ENCODE measurements around a stretch of chr5.

DNA sequence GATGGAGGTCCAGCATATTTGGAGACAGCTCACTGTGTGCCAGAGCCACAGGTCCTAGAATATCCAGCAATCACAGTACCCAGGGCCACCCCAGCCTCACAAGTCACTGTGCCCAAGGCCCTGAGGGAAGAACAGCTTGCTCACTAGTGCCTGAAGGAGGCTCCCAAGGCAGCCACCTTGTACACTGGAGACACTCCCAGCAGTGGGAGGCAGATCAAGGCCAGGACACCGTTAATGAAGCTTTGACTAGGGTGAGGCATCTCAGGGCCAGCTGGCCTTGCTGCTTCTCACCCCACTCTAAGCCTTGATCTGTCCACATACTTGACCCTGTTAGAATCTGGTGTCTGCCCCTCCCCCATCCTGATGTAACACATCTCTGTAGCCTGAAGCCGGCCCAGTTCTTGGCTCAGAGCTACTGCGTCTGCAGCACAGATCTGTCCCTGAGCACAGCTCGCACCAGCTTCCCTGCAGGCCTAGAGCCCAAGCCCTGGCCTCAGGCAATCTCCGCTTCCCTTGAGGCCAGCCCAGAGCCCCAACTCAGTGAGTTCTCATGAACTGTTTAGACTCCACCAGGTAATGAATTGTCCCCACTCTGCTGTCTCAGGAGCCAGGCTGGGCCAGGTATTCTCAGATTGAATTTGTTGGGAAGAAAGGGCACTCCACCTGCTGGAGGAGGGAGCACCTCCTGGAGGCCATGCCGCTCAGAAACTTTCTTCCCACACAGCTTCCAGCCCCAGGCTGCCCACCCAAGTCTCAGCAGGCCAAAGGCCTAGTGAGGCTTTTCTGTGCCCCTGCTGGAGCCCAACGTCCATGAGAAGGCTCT lies 13.5 kb upstream of the JADE2 start:
- PRO-cap: no peak
- RAMPAGE, long total RNA: no peak

DNA sequence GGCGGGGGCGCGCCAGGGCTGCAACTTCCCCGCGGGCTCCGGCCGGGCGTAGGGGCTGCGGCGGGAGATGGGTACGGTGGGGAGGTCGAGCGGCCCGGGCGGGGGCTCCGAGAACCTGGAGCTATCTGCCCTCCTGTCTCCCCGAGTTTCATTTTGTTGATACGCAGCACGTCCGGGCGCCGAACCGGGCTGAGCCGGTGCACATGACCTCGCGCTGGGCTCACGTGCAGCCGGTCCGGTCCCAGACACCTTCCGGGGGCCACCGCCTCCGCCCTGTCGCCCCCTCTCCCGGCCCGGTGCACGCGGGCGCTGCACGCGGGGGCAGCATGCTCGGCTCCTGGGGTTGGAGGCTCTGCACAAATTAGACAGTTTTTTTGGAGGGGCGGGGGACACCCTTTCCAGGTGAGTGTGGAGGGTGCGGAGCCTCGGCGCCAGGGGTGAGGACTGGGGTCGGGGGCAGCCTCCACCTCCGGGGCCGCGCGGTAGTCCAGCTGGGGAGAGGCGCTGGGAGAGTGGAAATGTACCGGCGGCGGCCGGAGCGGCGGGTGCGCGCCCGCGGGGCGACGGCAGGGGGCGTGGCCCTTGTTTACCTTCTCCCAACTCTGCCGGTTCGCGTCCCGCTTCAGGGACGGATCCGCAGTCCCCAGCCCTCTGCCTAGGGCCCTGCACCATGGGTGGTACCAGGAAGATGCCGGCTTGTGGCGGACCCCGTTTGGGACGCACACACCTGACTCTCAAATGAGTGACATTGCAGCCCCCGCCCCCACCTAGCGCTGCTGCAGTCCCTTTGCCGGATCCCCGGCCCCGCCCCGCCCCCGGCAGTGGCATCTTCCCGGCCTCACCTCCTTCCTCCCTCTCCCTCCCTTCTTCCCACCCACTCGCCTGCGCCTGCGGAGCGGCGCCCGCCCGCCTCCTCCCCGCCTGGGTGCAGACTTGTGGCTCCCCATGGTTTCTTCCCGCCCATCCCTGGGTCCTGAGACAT lies 1.2 kb downstream of the JADE2 start:
- PRO-cap: bidirectional peak, plus-strand start at position 49 of the sequence, minus-strand start outside the sequence; bidirectional peak, plus-strand start at position 272 of the sequence, minus-strand start at position 155 of the sequence; bidirectional peak, plus-strand start at position 853 of the sequence, minus-strand start at position 493 of the sequence
- RAMPAGE, long total RNA: no peak

GRCh38 chr5:134578214-134578710 lies 52.8 kb downstream of the JADE2 start:
- PRO-cap: no peak
- RAMPAGE, long total RNA: no peak

DNA sequence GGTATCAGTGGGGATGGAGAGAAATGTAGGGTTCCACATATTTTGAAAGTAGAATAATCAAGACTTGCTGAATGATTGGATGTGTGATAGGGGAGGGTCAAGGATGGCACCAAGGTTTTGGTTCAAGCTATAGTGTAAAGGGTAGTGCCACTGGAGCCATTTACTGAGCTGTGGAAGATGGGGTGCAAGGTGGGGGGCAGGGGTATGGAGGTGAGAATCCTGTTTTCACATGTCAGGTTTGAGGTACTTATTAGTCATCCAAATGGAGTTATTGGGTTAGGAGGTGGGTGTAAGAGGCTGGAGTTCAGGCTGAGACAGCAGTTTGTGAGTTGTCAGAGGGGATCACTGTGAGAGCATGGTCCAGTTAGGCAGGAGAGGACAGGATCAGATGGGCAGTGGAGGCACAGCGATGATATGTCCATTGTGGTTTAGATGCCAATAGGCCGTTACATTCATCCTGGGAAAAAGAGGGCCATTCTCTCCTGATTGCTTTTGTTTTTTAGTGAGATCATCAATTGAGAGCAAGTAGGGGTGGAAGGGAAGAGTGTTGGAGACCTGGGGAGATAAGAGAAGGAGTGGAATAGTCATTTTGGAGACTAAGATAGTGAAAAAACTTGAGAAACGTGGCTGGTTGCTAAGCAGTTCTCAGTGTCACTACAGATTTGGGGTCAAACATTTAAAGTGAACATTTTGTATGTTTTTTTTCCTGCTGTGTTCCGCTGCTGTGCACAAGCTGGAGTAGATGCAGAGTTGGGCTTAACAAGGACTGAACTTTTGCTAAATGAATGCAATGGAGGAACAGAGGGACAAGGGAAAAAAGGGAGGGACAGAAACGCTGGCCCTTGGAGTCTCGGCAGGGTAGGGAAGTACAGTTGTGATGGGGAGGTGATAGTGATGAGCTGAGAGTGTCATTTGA lies 9.1 kb downstream of the PCBD2 start:
- PRO-cap: no peak
- RAMPAGE, long total RNA: no peak

DNA sequence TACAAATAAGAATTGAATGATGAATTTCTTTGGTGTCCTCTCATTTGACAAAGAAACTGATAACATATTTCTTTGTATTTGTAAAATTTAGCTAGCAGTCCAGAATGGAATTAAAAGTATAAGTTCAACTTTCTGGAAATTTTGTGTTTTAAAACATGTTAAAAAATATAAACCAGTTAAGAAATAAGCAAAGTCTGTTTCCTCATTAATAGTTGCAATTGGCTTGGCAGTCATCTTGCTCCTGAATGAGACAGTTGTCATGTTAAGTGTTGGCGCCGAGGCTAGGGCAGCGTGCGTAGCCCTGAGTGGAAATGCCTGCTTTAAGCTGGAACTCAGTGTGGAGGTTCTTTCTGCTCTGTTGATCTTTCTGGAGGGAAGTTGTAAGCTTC lies 30.6 kb downstream of the PCBD2 start:
- PRO-cap: no peak
- RAMPAGE, long total RNA: no peak

GRCh38 chr5:135029092-135030137 lies 4.6 kb downstream of the PITX1 start:
- PRO-cap: no peak
- RAMPAGE, long total RNA: no peak

GRCh38 chr5:135031148-135031802 lies 2.8 kb downstream of the PITX1 start:
- PRO-cap: no peak
- RAMPAGE, long total RNA: no peak

- PRO-cap: no peak
- RAMPAGE, long total RNA: no peak
Observed at GRCh38 chr5:135134925-135135376, 100.9 kb upstream of the PITX1 start.

DNA sequence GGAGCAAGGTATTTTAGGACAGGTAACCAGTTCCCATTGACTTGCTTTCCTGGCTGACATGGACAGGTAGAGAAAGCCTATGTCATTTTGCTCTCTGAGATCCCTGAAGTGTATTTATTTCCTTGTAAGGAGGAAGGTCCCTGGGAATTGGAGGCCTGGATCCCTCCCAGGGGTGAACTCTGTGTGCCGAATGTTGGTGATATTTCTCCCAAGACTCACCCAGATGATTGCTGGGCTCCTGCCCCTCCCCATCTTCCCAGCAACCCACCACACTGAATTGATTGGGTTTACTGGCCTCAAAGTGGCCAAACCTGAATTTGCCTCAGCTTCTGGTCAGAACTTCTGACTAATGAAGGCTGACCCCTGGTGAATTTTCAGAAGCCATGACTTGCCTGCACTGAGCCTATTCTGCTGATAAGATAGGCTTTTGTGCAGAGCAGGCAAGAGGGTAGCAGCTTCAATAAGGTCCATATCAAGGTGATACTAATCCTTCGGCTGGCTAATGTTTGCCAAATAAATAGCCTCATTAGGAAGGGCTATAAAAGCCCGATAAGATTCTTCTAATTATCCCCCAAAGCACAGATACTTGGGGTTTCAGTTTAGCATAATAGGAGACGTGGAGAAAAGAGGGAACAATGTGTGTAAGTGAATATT lies 152.8 kb upstream of the PITX1 start:
- PRO-cap: no peak
- RAMPAGE, long total RNA: no peak

GRCh38 chr5:135191044-135191883 lies 157.2 kb upstream of the PITX1 start:
- PRO-cap: unidirectional peak, minus-strand start at chr5:135191429; unidirectional peak, minus-strand start at chr5:135191472
- RAMPAGE, long total RNA: no peak

DNA sequence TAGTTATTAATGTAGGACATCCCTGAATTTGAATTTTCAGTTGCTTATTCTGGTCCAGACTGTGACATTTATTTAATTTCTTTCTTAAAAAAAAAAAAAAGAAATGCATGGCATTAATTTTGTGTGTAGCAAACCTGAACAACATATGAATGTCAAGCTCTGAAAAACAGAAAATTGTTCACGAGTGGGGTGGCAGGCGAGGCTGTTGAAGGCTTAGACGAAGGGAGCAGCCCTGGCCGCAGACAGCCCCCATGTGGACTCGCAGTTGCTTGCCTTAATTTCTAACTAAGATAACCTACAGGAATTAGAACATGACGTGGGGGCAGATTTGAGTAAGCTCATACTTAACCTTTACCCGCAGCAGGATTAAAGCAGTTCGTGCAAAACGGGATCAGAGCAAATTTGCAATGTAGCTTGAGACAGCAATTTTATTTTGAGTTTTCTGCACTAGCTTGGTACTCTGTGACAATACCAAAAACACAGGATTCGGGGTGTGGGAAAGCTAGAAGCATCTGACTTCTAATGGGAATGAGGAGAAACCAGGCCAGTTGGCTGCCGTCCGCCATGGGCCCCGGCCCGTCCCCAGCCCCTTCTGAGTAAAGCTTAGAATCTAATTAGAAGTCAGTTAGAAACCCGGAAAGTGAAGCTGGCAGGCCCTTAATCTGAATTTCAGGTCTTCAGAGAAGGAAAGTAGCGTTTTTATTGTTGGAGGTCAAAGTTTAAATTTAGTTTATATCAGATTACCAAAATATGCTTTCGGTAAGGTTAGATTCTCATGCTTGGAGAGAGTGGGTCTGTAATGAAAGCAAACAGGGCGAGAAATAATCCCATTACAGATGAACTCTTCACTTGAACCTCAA lies 134.1 kb downstream of the MACROH2A1 start:
- PRO-cap: no peak
- RAMPAGE, long total RNA: no peak

GRCh38 chr5:135368266-135369088 lies 30.6 kb downstream of the MACROH2A1 start:
- PRO-cap: no peak
- RAMPAGE, long total RNA: no peak

DNA sequence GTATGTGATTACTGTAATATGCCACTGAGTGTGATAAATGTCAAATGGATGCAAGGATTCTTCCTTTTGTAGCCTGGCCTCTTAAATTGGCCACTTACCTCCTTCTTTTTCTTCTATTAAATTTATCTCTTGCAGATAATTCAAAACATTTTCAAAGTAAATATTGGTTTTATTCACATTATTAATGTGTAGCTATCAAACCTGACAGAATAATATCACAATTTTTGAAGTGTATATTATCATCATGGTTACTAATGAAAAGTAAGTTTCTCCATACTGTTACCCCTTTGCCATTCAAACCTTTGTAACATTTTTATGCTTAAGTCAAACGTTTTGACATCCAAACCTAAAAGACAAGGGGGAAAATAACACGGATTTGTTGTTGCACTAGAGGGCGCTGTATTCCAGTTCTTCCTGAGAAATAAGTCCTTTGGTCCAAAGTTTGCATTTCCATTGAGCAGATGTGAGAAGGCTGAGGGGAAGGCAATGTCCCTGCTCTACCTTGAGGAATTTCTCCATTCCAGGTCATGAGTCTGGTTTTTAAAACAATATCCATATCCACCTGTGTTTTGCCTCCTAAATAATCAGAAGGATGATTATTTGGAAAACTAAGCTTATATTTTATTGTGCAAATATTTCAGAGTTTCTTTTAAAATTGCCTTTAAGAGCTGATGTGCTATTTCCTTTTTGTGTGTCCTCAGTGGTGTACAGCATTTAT lies 9.9 kb downstream of the LECT2 start:
- PRO-cap: no peak
- RAMPAGE, long total RNA: no peak

GRCh38 chr5:135976246-135976650 lies 21.5 kb upstream of the LECT2 start:
- PRO-cap: no peak
- RAMPAGE, long total RNA: no peak

- PRO-cap: no peak
- RAMPAGE, long total RNA: no peak
Observed at GRCh38 chr5:135977226-135978120, 22.7 kb upstream of the LECT2 start.

- PRO-cap: no peak
- RAMPAGE, long total RNA: no peak
Observed at GRCh38 chr5:136019323-136019804, 9.4 kb upstream of the TGFBI start.

DNA sequence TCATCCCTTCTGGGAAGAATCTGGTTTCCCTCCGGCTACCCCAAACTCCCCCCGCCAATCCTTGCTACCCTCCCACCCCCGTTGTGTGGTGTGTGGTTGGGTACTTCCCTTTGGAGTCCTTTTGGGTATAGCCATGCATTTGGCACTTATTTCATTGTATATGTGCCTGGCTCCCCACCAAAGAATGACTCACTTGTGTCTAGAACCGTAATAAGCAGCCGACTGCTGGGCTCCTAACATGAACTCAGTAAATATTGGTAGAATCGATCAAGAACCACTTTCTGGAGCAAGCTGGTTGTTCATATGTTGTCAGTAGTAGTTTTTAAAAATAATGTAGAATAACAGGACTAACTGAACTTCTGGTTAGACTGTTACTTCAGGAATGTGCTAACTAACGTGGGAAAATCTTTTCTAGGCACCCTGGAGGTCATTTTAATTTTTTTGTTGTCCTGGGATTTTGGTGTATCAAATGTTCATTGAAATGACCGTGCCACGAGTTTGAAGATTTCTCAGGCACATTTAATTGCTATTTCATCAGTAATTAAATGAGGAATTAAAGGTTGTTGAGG lies 8.2 kb upstream of the TGFBI start:
- PRO-cap: no peak
- RAMPAGE, long total RNA: no peak

DNA sequence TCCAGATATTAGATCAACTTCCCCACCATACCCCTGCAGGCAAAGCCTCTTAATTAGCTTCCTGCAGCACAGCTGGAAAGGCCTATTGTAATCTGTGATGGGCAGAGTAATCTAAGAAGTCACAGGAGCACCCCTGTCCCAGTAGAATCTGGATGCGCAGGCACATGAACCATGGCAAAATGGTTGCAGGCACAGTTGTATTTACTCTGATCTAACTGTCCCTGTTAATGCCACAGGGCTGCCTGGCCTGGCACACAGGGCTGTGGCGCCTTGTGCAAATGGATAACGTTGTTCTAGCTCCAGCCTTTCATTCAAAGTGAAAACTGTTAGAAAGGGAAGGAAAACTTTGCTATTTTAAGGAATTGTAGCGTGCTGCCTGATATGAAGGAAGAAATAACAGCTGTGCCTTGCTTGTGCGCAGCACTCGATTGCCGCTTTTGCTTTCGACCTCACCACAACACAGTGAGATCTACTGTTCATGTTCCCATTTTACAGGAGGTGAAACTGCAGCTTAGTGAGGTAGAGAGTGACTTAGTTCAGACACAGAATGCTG lies 2.3 kb downstream of the TGFBI start:
- PRO-cap: unidirectional peak, minus-strand start at position 439 of the sequence
- RAMPAGE, long total RNA: no peak

- PRO-cap: no peak
- RAMPAGE, long total RNA: no peak
Observed at GRCh38 chr5:136049085-136049793, 20.5 kb downstream of the TGFBI start.

- PRO-cap: no peak
- RAMPAGE, long total RNA: no peak
Observed at GRCh38 chr5:136070466-136071467, 42.0 kb downstream of the TGFBI start.

All from OCI-LY7 (cell line).